ENCODE measurements around a stretch of chr4.

DNA sequence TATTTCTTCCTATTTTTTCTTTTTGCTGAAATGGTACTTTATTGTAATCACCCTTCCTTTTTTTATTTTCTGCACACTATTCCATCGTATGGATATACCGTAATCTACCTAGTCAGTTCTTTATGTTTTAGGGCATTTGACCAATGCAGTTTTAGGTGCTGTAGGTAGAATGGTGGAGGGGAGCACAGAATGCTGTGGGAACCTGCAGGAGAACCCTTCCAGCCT is 42.7 kb upstream of the TBC1D14 start:
- PRO-cap, 6 experiments = no peak in any of the 6 experiments
- RAMPAGE, long total RNA, 2 experiments = no peak in any of the 2 experiments
- RRBS = no CpG with 5 or more reads among the region's 2 CpGs

GRCh38 chr4:6908831-6909550 is 635 bp upstream of the TBC1D14 start:
- PRO-cap, 6 experiments = peak in 6 of 6 experiments; most common plus-strand start chr4:6909473 (in 5); most common minus-strand start chr4:6909400 (in 6)
- RAMPAGE, long total RNA, 2 experiments = no peak in any of the 2 experiments
- RRBS = under 1% methylated on average over 8 of the region's 48 CpGs

DNA sequence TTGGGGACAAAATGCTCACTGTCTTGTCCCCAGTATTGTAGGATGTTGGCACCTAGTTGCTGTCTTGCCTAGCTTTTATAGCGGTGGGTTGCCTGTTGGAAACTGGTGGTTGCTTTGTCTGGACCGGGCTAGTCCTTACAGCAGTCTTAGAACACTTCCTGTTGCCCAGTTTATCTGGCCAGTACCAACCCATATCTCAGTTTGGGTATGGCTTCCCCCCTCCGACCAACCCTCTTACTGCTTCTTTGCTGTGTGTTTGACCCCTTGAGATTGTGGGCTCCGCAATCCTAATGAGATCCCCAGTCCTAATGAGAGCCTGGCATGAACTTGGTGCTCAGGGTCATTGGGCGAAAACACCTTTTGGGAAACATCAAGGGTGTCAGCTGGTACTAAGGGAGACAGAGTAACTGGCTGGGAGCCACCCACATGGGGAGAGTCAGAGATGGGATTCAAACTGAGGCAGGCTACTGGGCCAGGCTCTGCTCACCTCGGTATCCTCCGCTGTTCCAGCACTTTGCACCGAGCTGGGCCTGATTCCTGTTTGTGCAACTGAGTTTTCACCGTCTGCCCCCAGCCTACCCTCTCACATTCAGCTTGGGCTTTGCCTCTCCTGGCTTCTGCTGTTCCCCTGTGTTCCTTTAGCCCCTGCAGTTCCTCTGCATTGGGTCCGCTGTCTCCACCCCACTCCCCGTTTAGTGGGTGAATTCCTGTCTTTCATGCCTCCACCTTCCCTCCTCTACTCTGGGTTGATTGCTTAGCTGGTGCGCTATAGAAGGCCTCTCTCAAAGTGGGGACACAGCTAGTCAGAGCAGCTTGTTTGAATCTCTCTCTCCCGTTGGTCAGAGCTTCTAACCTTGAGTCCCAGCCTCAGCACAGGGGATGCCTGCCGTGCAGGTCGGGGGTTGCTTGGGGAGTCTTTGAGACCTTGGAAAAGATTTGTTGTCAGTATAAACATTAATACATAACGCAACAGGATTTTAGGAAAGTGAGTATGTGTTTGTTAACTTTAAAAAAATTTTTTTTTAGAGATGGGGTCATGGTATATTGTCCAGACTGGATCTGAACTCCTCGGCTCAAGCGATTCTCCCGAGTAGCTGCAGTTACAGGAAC is 1.7 kb downstream of the TBC1D14 start:
- PRO-cap, 6 experiments = no peak in any of the 6 experiments
- RAMPAGE, long total RNA, 2 experiments = no peak in any of the 2 experiments
- RRBS = no CpG with 5 or more reads among the region's 19 CpGs

DNA sequence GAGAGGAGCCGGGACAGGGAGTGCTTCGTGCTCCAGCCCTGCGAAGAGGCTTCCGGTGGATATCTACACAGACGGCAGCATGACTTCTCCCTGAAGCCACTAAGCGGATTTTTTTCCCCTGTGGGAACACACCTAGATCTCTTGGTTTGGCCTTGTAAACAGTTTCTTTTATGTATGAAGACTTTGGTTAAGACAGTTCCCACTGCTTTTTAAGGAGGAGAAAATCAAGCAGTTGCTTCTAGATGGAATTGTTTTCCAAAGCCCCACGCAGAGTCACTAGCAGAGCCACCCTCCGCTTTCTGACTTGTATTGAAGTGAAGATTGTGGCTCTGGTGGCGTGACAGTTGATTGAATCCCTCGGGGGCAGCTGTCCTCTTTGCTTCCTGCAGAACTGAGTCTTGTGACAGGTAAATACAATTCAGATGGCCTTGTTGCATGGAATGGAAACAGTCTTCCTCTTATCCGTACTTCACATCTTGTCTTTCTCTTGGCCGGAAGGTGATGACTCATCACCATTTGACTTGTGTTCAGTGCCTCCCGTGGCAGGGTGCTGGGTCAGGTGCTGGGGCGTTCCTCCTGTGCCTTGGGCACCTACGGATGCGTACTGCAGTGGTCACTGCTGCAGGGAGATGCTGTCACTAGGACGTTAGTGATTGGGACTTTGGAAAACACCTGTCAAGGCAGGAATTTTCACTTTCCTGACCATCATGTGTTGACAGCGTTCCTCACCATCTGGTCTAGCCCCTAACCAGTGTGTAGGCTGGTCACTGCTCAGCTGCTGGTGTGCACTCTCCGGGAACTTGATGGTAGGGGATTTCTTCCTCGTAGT is 6.9 kb downstream of the TBC1D14 start:
- PRO-cap, 6 experiments = peak in 2 of 6 experiments; most common plus-strand start position 612 of the sequence (in 2); most common minus-strand start position 393 of the sequence (in 1)
- RAMPAGE, long total RNA, 2 experiments = no peak in any of the 2 experiments
- RRBS = 87% methylated on average over 4 of the region's 20 CpGs

DNA sequence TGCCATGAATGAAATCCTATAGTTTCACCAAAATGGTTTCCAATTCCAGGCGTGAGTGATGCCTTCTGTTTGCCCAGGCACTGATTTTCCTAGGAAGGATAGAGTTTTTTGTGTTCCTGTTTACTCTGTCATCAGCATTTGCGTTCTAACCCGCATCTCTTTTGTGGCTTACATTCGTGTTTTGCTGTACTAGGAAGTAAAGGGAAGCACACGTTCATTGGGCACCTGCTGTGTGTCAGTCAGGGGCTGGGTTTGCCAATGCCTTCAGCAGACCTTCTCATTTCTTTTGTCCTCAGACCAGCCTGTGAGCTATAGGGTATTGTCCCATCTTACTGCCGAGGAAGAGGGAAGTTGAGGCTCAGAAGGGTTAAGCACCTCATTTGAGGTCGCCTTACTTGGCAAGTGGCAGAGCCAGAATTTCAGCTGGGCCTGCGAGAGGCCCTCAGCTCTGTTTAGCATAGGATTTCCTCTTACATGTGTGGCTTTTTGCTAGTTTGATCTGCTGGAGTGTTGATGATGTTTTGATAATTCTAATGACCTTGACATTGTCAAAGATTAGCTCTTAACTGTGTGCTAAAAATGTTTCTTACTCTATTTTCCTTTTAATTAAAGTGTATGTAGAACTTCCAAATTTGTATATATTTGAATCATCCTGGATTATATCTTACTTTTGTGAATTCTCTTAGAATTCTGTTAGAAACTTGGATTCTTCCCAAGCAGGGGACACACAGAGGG is 8.8 kb downstream of the TBC1D14 start:
- PRO-cap, 6 experiments = no peak in any of the 6 experiments
- RAMPAGE, long total RNA, 2 experiments = no peak in any of the 2 experiments
- RRBS = no CpG with 5 or more reads among the region's 8 CpGs

DNA sequence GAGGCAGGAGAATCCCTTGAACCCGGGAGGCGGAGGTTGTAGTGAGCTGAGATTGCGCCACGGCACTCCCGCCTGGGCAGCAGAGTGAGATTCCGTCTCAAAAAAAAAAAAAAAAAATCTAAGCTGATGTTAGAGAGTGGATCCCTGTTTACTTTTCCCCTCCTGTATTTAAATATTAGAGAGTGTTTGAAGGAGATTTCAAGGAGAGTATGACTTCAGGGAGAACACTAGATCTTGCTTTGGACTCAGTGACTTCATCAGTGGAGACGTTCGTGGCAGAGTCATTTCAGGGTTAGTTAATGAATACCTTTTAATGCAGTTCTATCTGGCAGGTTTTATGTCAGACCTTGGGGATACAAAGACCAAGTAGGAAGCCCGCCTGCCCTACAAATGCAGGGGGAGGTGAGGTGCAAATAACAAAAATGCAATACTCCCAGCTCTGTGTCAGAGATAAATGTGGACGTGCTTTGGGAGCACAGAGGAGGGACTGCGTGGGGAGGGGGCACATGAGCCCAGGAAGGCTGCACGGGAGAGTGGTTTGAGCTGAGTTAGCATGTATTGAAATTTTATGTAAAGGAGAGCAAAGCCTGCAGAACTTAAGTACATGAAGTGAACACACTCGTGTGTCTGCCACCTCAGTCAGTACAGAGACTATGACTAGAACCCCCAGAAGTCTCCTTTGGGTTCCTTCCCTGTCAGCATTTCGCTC is 38.1 kb downstream of the TBC1D14 start:
- PRO-cap, 6 experiments = no peak in any of the 6 experiments
- RAMPAGE, long total RNA, 2 experiments = no peak in any of the 2 experiments
- RRBS = no CpG with 5 or more reads among the region's 14 CpGs

DNA sequence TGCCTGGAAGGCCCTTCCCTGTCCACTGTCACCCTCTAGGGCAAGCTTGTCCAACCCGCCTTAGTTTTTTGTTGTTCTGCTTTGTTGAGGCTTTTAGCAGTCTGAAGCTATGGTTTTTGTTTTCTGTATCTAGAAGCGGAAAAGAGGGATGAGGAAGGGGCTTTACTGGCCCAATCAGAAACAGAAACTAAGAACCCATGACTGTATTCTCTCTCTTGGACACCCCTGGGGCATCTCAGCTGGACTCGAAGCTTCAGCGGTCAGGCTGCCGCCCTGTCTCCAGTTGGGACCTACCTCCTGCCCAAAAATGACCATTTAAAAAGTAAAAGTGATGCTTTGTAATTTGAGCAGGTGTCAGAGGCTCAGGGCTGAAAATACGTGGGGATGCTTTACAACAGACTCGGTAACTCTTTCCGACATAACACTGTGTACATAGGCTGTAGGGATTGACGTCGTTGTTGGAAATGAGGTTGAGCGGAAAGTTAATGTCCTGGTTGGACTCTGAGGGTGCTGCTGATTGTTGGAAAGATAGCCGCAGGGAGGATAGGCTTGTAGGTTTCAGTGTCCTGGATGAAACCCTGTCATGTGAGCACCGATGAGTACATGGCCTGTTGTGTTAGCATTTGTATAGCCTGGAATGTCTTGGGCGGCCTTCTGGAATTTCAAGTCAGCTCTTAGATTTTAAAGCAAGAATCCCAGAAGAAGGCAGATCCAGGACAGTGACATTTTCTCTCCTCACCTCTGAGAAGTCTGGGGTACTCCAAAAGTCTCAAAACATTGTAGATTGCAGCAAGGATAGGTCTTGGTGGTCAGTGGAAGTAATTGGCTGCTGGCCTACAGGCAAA is 63.1 kb downstream of the TBC1D14 start:
- PRO-cap, 6 experiments = no peak in any of the 6 experiments
- RAMPAGE, long total RNA, 2 experiments = no peak in any of the 2 experiments
- RRBS = no CpG with 5 or more reads among the region's 14 CpGs

- PRO-cap, 6 experiments = no peak in any of the 6 experiments
- RAMPAGE, long total RNA, 2 experiments = no peak in any of the 2 experiments
- RRBS = no CpG with 5 or more reads among the region's 15 CpGs
Observed at GRCh38 chr4:7015260-7016138, 27.3 kb downstream of the CCDC96 start.

- PRO-cap, 6 experiments = peak in 2 of 6 experiments; most common minus-strand start chr4:7044535 (in 1)
- RAMPAGE, long total RNA, 2 experiments = no peak in any of the 2 experiments
- RRBS = no CpG with 5 or more reads among the region's 16 CpGs
Observed at GRCh38 chr4:7044338-7044968, 1.3 kb downstream of the TADA2B start.

GRCh38 chr4:7291293-7291848 is 99.0 kb downstream of the SORCS2 start:
- PRO-cap, 6 experiments = peak in 3 of 6 experiments; most common plus-strand start chr4:7291576 (in 1); most common minus-strand start chr4:7291473 (in 3)
- RAMPAGE, long total RNA, 2 experiments = no peak in any of the 2 experiments
- RRBS = no CpG with 5 or more reads among the region's 18 CpGs

DNA sequence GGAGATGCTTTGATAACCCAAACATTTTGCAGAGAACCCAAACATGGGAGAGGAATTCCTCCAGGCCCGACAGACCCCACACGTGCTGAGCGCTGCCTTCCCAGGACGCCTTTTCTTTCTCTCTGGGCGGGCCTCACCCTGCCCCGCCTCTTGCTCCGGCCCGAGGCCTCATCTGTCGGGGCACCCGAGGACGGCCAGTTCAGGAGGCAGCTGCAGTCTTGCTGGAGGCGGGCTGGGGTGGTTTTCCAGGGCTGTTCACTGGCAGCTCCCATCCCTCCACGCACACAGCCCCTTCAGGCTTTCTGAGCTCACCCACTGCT is 99.4 kb downstream of the PSAPL1 start:
- PRO-cap, 6 experiments = no peak in any of the 6 experiments
- RAMPAGE, long total RNA, 2 experiments = no peak in any of the 2 experiments
- RRBS = no CpG with 5 or more reads among the region's 13 CpGs

- PRO-cap, 6 experiments = peak in 1 of 6 experiments; most common minus-strand start chr4:7490236 (in 1)
- RAMPAGE, long total RNA, 2 experiments = no peak in any of the 2 experiments
- RRBS = no CpG with 5 or more reads among the region's 6 CpGs
Observed at GRCh38 chr4:7490070-7490360, 55.3 kb upstream of the PSAPL1 start.

- PRO-cap, 6 experiments = no peak in any of the 6 experiments
- RAMPAGE, long total RNA, 2 experiments = no peak in any of the 2 experiments
- RRBS = no CpG with 5 or more reads among the region's 4 CpGs
Observed at GRCh38 chr4:7659445-7659921, 224.8 kb upstream of the PSAPL1 start.

DNA sequence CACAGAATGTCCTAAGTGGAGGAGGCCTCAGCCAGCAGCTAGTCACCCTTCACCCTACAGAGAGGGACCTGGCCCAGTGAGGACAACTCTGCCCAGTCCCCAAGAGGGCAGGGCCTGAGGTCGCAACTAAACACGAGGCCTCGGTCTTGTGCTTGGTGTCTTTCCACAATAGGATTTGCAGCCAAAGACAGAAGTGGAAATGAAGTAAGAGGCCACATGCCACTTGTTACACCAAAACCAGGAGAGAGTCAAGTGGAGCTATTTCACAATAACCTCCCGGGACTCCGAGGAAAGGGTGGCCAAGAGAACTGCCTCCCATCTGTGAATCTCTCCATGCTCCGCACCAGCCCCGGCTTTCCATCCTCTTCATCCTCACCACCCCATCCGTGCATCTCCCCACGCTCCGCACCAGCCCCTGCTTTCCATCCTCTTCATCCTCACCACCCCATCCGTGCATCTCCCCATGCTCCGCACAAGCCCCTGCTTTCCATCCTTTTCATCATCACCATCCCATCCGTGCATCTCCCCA is 150.5 kb downstream of the AFAP1 start:
- PRO-cap, 6 experiments = peak in 1 of 6 experiments; most common plus-strand start position 265 of the sequence (in 1); most common minus-strand start position 70 of the sequence (in 1)
- RAMPAGE, long total RNA, 2 experiments = no peak in any of the 2 experiments
- RRBS = 63% methylated on average over 2 of the region's 13 CpGs

DNA sequence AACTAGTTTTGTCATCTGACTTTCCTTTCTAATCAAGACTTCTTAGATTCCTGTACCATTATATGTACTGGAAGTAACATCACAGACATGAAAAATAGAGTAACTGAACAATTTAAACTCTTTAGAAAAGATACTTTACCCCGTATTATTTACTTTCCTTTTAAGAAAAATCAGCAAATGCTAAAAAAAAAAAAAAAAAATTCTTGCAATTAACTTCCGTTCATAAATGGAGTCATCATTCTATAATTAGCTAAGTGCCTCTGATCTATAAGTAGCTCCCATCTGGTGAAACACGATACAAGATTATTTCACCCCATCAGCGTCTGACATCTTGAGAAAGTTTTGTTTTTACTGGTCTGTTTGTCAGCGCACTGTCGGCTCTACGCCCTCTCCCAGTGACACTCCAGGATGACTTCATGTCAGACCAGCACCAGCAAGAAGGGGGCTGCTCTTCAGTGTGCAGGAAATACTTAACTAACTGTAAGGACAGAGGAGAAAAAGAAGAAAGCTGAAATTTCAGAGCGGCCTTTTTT is 108.4 kb downstream of the AFAP1 start:
- PRO-cap, 6 experiments = peak in 2 of 6 experiments; most common plus-strand start position 398 of the sequence (in 1); most common minus-strand start position 397 of the sequence (in 1)
- RAMPAGE, long total RNA, 2 experiments = no peak in any of the 2 experiments
- RRBS = no CpG with 5 or more reads among the region's 8 CpGs

GRCh38 chr4:7938447-7939482 is 896 bp downstream of the AFAP1 start:
- PRO-cap, 6 experiments = peak in 6 of 6 experiments; most common plus-strand start chr4:7938831 (in 5); most common minus-strand start chr4:7938588 (in 2)
- RAMPAGE, long total RNA, 2 experiments = no peak in any of the 2 experiments
- RRBS = 2% methylated on average over 32 of the region's 91 CpGs

- PRO-cap, 6 experiments = no peak in any of the 6 experiments
- RAMPAGE, long total RNA, 2 experiments = no peak in any of the 2 experiments
- RRBS = 15% methylated on average over 5 of the region's 31 CpGs
Observed at GRCh38 chr4:8010235-8011154, 70.8 kb upstream of the AFAP1 start.

GRCh38 chr4:8096254-8096858 is 62.3 kb downstream of the ABLIM2 start:
- PRO-cap, 6 experiments = peak in 1 of 6 experiments; most common plus-strand start chr4:8096769 (in 1)
- RAMPAGE, long total RNA, 2 experiments = no peak in any of the 2 experiments
- RRBS = no CpG with 5 or more reads among the region's 20 CpGs

- PRO-cap, 6 experiments = no peak in any of the 6 experiments
- RAMPAGE, long total RNA, 2 experiments = no peak in any of the 2 experiments
- RRBS = no CpG with 5 or more reads among the region's 17 CpGs
Observed at GRCh38 chr4:8112481-8113187, 46.0 kb downstream of the ABLIM2 start.

GRCh38 chr4:8163823-8164615 is 5.4 kb upstream of the ABLIM2 start:
- PRO-cap, 6 experiments = no peak in any of the 6 experiments
- RAMPAGE, long total RNA, 2 experiments = no peak in any of the 2 experiments
- RRBS = 82% methylated on average over 3 of the region's 22 CpGs